PFSK-1 (cell line): ENCODE data around the gene GCM2.

GRCh38 chr6:7986005-7986834 is 75.6 kb upstream of the TXNDC5 start:
- RRBS, result 87% methylated on average over 8 of the region's 47 CpGs

GRCh38 chr6:8017242-8017967 is 46.8 kb downstream of the BLOC1S5 start:
- RRBS, result no CpG with 5 or more reads among the region's 13 CpGs

GRCh38 chr6:8112651-8112850 is 10.2 kb upstream of the EEF1E1 start:
- RRBS, result no CpG with 5 or more reads among the region's 2 CpGs

DNA sequence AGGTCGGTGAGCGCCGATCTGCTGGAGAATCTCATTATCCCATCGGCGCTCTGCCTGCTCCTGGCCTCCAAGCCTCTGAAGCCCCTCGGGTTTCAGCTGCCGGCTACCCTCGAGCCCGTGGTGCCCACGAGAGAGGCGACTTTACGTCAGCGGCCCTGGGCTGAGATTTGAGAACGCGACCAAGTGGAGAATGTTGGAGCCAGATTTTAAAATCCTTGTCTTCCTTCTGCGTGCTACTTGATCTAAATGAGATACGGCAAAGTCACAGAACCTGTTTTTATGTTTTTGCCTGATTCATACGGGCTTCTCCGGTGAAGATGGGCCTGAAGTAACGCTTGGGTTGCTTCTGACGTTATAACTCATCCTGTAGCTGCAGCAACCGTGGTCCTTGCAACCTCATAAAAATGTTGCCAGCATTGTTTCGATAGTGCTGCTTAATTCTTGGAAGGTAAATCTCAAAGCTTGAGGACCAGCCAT is 424 bp upstream of the SLC35B3 start:
- RRBS, result no CpG with 5 or more reads among the region's 23 CpGs

DNA sequence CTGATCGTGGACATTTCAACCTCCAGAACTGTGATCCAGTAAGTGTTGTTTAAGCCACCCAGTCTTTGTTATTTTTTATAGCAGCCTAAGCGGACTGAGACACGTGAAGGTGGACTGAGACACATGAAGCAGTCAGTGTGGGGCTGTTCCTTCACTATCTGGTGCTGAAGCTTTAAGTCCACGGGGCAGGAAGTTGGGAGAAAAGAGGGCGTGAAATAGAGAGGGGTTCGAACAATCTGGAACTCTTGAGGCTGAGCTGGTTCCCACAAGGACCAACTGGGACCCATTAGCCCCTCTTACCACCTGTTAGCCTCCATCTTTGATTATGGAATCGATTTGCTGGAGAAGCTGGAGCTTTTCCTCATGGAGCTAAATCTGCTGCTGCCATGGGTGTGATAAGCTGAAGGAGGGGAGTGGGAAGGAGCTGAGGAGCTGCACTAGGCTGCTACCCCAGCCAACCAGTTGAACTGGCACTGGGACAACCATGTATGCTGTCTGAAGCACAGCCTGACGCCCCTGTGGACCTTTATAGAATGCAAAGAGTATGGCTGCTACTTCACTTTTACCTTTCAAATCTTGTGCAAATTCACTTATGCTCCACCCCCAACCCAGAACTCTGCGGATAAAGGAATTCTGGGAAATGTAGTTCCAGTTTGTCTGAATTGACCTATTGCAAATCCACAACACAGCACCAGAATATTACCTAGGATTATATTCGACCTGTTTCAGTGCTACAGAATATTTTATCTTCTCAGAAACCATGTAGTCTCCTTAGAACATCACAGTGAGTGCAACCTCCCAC is 217.2 kb upstream of the SLC35B3 start:
- RRBS, result no CpG with 5 or more reads among the region's 10 CpGs

GRCh38 chr6:10314703-10315430 is 100.0 kb downstream of the TFAP2A start:
- RRBS, result no CpG with 5 or more reads among the region's 12 CpGs

DNA sequence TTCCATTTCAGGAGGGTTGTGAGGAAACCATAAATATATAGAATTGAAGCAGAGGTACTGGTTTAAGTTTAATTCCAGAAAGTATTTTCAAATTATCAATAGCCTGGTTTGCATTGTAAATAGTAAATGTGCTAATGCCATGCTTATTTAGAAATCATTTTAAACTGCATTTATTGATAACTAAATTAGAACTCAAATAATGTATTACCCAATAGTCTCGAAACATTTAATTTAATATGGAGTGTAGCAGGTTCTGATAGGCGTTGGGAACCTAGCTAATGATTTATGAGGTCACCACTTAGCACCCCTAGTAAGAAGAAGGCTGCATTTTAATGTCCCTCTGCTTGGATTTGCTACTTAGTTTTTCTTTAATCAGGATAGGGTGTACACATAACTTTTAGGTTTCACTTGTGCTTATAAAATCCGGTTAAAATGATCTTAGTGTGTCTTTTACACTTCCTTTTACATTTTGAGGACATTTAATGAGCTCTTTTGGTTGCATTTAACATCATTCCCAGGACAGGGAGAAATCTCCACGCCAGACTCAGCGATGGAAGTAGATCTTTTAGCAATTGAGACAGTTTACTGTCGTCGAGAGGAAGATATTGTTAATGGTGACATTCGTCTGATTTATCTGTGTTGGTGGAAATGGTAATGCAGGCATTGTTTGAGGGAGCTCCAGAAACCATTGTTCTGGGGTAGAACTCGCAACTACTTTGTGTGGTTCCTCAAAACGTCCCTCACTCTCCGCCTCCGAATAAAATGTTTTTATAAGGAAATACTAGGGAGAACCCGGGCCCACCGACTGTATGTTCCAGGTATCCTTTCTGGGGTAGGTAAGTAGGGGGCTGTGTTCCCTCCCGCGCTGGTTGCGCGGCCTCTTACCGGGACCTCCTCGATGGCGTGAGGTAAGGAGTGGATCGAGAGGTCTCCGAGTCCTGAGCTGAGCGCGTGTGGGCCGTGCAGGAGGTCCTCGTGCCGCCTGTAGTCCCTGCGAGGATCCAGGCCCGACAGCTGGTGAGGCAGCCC is 5.5 kb downstream of the TFAP2A start:
- RRBS, result 3% methylated on average over 7 of the region's 30 CpGs

- RRBS, result no CpG with 5 or more reads among the region's 23 CpGs
These were observed 1.6 kb downstream of the TFAP2A start for GRCh38 chr6:10413289-10413664.

GRCh38 chr6:10415806-10416762 is 1.2 kb upstream of the TFAP2A start:
- RRBS, result 94% methylated on average over 5 of the region's 29 CpGs

DNA sequence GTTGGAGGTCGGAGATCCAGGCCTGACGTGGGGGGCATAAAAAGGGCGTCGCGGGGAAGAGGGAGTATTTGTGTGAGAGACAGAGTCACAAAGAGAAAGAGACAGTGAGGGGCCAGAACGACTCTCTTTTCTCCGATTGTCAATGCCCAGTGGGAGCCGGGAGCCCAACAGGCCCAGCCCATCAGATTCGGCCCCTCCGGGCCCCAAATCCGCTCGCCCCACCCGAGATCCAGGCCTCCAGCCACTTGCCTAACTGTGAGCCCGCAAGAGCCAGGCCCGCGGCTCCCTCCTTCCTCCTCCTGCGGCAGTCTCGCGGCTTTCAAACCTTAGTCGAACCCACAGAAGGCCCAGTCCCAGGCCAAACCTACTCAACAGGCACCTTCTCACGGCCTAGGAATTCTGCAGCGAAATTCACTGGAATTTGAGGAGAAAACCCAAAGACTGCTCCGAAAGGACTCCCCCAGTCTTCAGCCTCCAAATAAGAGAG is 2.7 kb upstream of the TFAP2A start:
- RRBS, result 96% methylated on average over 2 of the region's 23 CpGs

DNA sequence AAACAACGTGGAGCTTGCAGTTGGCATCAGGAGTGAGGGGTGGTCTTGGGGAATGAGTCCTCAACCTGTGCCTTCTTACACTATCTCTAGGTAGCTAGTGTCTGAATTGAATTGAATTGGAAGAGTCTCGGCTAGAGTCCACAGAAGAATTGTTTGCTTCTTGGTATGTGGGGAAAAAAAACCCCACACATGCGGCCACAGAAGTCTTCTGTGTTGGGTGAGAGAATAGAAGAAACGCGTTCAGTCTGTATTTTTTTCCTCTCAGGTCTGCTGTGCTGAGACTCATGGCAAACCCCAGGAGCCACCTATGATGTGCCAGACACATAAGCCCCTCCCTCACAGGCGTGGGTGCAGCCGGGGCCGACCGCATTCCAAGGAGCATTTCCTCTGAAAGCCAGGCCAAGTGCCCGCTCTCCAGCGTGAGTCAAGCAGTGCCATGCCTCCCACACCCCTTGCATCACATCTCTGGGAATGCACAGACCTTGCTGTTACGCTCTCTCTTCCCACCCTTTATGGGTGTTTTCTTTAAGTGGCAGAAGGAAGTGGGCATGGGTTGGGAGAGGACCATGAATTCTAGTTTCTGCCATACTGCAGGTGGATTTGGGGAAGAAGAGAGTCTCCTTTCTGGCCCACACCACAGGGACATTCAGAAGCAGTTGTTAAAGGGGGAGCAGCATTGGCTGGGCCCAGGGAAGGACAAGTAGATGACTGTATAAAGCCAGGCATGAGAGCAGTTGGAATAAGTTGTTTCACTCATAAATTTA is 36.9 kb upstream of the TFAP2A start:
- RRBS, result no CpG with 5 or more reads among the region's 12 CpGs

GRCh38 chr6:10528960-10529995 is 8.1 kb downstream of the GCNT2 start:
- RRBS, result no CpG with 5 or more reads among the region's 23 CpGs

- RRBS, result no CpG with 5 or more reads among the region's 3 CpGs
These were observed 70.5 kb downstream of the GCNT2 start for GRCh38 chr6:10591619-10592014.

- RRBS, result no CpG with 5 or more reads among the region's 23 CpGs
These were observed 35.2 kb downstream of the C6orf52 start for GRCh38 chr6:10659039-10659709.

- RRBS, result no CpG with 5 or more reads among the region's 6 CpGs
These were observed 3.6 kb downstream of the C6orf52 start for GRCh38 chr6:10690719-10691267.

DNA sequence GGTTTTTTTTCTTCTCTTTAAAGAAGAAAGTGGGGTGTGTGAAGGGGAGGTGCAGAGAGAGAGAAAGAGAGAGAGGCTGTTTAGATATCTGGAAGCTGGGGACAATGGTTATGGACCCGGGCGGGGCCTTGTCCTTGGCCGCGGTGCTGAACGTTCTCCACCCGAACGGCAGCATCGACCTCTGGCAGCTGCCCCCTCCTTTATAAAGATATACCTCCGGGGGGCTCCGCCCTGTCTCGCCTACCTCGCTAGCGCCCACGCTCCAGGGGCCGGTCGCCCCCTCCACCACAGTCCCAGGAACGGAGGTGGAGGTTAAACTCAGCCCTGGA is at the start of gene GCM2:
TSS of gene GCM2 (minus strand) at position 176 of the 329 bp plus-strand sequence.
- RRBS, result 58% methylated on average over 12 of the region's 17 CpGs

GRCh38 chr6:11026177-11026843 is 17.8 kb downstream of the ELOVL2 start:
- RRBS, result no CpG with 5 or more reads among the region's 8 CpGs

GRCh38 chr6:11096057-11096551 is 2.5 kb downstream of the SMIM13 start:
- RRBS, result no CpG with 5 or more reads among the region's 5 CpGs

- RRBS, result no CpG with 5 or more reads among the region's 5 CpGs
These were observed 33.6 kb downstream of the NEDD9 start for GRCh38 chr6:11198686-11199414.

DNA sequence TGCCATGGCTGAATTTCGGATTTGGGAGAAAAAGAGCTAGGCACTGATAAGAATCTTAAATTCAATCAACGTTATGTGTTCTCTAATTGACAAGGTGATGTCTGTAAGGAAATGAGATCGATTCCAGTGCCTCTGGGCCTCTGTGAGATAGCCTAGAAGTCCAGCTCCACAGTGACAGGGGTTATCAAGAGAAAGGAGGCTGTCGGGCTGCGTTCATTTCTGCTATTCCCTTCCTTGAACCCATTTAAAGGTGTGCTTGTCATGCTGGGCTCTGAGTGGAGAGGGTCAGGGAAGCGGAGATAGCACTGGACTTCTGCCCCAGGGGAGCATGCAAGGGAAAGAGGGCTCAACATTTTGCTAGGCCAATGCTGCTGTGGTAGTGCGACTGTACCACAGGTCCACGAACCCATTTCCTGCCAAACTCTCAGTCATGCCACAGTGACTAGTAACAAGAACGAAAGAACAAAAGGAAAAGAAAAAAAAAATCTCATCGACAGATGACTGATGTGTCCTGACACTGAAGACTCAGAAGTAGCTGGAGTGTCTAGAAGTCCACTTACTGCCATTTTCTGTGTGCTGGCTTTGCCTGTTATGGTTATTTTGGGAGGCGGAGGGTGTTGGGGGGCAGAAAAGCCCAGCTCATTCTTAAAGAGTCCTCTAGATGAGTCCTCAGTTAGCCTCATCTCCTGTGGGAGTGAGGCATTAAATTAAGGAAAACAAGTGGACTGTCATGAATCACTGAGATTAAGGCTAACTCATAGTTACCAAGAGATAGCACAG is 8.1 kb downstream of the NEDD9 start:
- RRBS, result no CpG with 5 or more reads among the region's 11 CpGs